K562 (cell line): ENCODE measurements around the genes UBALD2, UBE2O and JMJD6.

GRCh38 chr17:76079960-76081146 lies 1.4 kb downstream of the ZACN start:
- RAMPAGE, long total RNA: no peak
- RRBS: 8% methylated on average over 3 of the region's 28 CpGs
PRO-cap:
- standard: unidirectional peak, minus-strand start at chr17:76080156
- CoPRO, capped RNA only, 2 experiments: no peak in any of the 2 experiments
- CoPRO, capped and uncapped RNA, 2 experiments: peak in 1 of 2 experiments; most common minus-strand start chr17:76080694 (in 1)
- CoPRO, uncapped RNA only, 2 experiments: peak in 2 of 2 experiments; most common minus-strand start chr17:76080133 (in 2)
CAGE:
- cytosol, long polyA plus RNA: no peak
- long polyA plus RNA: no peak
- nucleolus, long total RNA: no peak
- nucleus, long polyA plus RNA: no peak

GRCh38 chr17:76137777-76139071 lies 2.8 kb downstream of the FOXJ1 start:
- RAMPAGE, long total RNA: no peak
- RRBS: 38% methylated on average over 7 of the region's 56 CpGs
PRO-cap:
- standard: no peak
- CoPRO, capped RNA only, 2 experiments: no peak in any of the 2 experiments
- CoPRO, capped and uncapped RNA, 2 experiments: no peak in any of the 2 experiments
- CoPRO, uncapped RNA only, 2 experiments: no peak in any of the 2 experiments
CAGE:
- cytosol, long polyA plus RNA: no peak
- long polyA plus RNA: no peak
- nucleolus, long total RNA: no peak
- nucleus, long polyA plus RNA: no peak

DNA sequence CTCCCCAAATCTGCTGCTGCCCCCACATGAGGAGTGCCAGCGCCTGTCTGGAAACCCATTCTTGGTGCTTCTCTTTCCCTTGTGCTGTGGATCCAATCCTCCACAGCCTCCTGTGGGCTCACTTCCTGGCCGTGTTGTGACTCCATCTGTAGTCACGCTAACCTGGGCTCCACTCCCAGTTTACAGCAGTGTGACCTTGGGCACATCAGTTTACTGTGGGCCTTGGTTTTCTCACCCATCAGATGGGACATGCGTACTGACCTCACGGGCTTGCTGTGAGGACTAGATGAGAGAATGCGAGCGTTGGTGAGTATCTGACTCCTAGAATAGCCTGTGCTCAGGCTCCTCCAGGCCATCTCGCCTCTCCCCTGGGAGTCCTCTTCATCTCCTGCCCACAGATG lies 5.0 kb upstream of the FOXJ1 start:
- RAMPAGE, long total RNA: no peak
- RRBS: no CpG with 5 or more reads among the region's 8 CpGs
PRO-cap:
- standard: no peak
- CoPRO, capped RNA only, 2 experiments: no peak in any of the 2 experiments
- CoPRO, capped and uncapped RNA, 2 experiments: no peak in any of the 2 experiments
- CoPRO, uncapped RNA only, 2 experiments: no peak in any of the 2 experiments
CAGE:
- cytosol, long polyA plus RNA: no peak
- long polyA plus RNA: no peak
- nucleolus, long total RNA: no peak
- nucleus, long polyA plus RNA: no peak

DNA sequence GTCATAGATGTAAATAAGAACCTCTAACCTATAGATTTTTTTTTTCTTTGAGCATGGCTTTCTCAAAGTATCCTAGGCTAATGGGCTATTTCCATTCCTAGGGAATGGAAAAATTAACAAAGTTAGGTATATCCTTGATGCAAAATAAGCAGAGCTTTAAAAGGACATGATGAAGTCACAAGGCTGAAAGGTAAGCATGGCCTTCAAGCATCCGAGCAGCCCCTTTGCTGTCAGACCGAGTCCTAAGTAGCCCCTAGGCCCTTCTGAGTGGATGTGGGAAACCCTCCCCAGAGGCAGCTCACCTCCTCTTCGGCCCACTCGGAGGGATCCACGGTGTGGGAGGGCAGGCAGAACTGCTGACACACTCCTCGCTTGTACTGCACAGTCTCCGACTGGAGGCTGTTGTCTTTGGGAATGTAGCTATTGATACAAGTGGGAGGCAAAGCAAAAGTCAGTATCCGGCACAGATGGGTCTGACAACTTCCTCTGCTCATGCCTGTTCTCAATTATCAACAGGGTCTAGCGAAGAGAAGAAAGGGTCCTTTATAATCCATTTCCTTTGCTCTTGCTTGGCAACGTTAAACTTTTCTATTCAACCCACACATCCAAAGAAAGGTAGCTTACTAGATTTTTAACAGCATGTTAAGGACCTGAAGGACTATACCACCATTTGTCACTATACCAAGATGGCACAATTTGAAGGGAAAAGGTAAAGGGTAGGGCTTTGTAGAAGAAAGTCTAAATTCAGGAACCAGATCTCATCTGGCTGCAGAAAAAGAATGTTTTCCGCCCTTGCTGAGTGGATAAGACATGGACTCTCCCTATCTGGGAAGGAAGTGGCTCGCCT lies 25.9 kb upstream of the FOXJ1 start:
- RAMPAGE, long total RNA: no peak
- RRBS: no CpG with 5 or more reads among the region's 12 CpGs
PRO-cap:
- standard: no peak
- CoPRO, capped RNA only, 2 experiments: no peak in any of the 2 experiments
- CoPRO, capped and uncapped RNA, 2 experiments: no peak in any of the 2 experiments
- CoPRO, uncapped RNA only, 2 experiments: no peak in any of the 2 experiments
CAGE:
- cytosol, long polyA plus RNA: no peak
- long polyA plus RNA: no peak
- nucleolus, long total RNA: no peak
- nucleus, long polyA plus RNA: no peak

DNA sequence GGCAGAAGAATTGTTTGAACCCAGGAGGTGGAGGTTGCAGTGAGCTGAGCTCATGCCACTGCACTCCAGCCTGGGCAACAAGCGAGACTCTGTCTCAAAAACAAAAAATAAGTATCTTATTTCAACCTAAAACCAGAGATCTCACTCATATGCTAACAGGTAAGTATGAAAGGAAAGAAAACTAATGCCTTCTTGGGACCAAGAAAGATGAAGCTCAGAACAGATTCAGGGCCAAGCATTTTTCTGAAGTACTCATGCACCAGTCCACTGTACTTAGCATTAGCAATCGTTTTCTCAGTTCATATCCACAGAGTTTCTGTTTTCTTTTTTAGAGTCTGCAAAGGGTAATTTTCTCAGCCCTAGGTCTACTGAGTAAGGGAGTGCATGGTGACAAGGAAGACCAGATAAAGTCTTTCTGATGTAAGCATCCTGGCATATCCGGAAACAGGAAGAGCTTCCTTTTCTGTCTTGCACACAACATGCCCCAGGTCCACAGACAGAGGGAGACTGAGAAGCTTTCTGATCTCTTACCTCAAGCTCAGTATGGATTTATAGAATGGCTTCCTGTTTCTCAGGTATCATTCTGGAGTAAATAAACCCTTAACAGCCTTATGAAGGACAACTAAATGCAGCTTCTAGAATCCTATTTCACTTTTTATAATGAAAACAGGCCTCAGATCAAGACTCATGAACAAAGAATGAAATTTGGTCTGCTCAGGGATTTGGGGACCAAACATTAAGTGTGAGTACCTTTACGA lies 38.7 kb upstream of the FOXJ1 start:
- RAMPAGE, long total RNA: no peak
- RRBS: no CpG with 5 or more reads among the region's 4 CpGs
PRO-cap:
- standard: no peak
- CoPRO, capped RNA only, 2 experiments: peak in 1 of 2 experiments; most common plus-strand start position 473 of the sequence (in 1); most common minus-strand start position 382 of the sequence (in 1)
- CoPRO, capped and uncapped RNA, 2 experiments: no peak in any of the 2 experiments
- CoPRO, uncapped RNA only, 2 experiments: no peak in any of the 2 experiments
CAGE:
- cytosol, long polyA plus RNA: no peak
- long polyA plus RNA: no peak
- nucleolus, long total RNA: no peak
- nucleus, long polyA plus RNA: no peak

DNA sequence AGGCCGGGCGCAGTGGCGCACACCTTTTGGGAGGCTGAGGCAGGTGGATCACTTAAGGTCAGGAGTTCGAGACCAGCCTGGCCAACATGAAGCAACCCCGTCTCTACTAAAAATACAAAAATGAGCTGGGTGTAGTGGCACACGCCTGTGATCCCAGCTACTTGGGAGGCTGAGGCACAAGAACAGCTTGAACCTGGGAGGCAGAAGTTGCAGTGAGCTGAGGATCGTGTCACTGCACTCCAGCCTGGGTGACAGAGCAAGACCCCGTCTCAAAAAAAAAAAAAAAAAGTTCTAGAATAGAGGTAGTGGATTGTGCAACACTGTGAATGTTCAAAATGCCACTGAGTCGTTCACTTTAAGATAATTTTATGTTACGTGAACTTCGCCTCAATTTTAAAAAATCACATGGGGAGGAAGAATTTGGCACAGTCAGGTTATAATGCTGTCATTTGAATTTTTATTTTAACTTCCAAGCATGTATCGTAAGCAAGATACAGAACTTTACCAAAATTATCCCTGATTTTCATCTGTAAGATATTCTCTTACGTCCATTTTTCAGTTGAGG lies 18.1 kb downstream of the RNF157 start:
- RAMPAGE, long total RNA: no peak
- RRBS: no CpG with 5 or more reads among the region's 13 CpGs
PRO-cap:
- standard: no peak
- CoPRO, capped RNA only, 2 experiments: no peak in any of the 2 experiments
- CoPRO, capped and uncapped RNA, 2 experiments: no peak in any of the 2 experiments
- CoPRO, uncapped RNA only, 2 experiments: no peak in any of the 2 experiments
CAGE:
- cytosol, long polyA plus RNA: no peak
- long polyA plus RNA: no peak
- nucleolus, long total RNA: no peak
- nucleus, long polyA plus RNA: no peak

GRCh38 chr17:76262744-76263623 lies 2.2 kb upstream of the UBALD2 start:
- RAMPAGE, long total RNA: no peak
- RRBS: no CpG with 5 or more reads among the region's 12 CpGs
PRO-cap:
- standard: no peak
- CoPRO, capped RNA only, 2 experiments: no peak in any of the 2 experiments
- CoPRO, capped and uncapped RNA, 2 experiments: no peak in any of the 2 experiments
- CoPRO, uncapped RNA only, 2 experiments: no peak in any of the 2 experiments
CAGE:
- cytosol, long polyA plus RNA: no peak
- long polyA plus RNA: no peak
- nucleolus, long total RNA: no peak
- nucleus, long polyA plus RNA: no peak

DNA sequence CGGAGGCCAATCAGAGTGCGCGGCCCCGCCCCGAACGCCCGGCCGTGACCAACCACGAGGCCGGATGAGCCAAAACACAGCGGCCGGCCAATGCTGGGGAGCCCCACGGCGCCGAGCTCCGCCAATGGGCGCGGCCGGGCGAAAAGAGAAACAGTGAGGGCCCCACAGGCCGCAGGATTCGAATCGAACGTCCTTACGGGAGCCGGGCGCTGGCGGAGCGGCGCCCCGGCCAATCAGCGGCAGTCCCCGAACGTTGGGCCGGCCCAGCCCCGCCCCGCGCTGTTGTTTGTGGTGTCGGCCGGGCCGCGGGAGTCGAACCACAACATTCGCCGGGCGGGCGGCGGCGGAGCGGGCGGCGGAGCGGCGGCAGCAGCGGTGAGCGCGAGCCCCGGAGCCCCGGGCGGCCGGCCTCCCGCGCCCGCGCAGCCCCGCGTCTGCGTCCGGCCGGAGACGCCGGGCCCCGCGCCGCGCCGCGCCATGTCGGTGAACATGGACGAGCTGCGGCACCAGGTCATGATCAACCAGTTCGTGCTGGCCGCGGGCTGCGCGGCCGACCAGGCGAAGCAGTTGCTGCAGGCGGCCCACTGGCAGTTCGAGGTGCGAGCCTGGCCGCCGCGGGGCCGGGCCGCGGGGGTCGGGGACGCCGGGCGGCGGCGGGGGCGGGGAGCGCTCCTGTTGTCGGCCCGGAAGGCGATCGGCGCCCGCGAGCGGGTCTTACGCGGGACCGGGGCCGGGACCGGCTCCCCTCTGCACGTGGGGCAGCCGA lies at the start of gene UBALD2:
UBALD2 (plus strand) TSS at position 320 of the 766 bp plus-strand sequence.
- RAMPAGE, long total RNA: no peak
- RRBS: 2% methylated on average over 71 of the region's 120 CpGs
PRO-cap:
- standard: bidirectional peak, plus-strand start at position 325 of the sequence, minus-strand start outside the sequence; unidirectional peak, plus-strand start at position 524 of the sequence; unidirectional peak, plus-strand start at position 590 of the sequence
- CoPRO, capped RNA only, 2 experiments: peak in 2 of 2 experiments; most common plus-strand start position 177 of the sequence (in 2); most common minus-strand start position 381 of the sequence (in 1)
- CoPRO, capped and uncapped RNA, 2 experiments: peak in 2 of 2 experiments; most common plus-strand start position 325 of the sequence (in 2)
- CoPRO, uncapped RNA only, 2 experiments: peak in 1 of 2 experiments; most common plus-strand start position 524 of the sequence (in 1)
CAGE:
- cytosol, long polyA plus RNA: start-site peak on the plus strand centred at position 320 of the sequence, 13 bp wide, 592 and 135 reads in 2 replicates
- long polyA plus RNA: start-site peak on the plus strand centred at position 319 of the sequence, 26 bp wide, 210 and 463 reads in 2 replicates
- nucleolus, long total RNA: no peak
- nucleus, long polyA plus RNA: start-site peak on the plus strand centred at position 321 of the sequence, 120 bp wide, 158 and 133 reads in 2 replicates

- RAMPAGE, long total RNA: no peak
- RRBS: no CpG with 5 or more reads among the region's 5 CpGs
PRO-cap:
- standard: no peak
- CoPRO, capped RNA only, 2 experiments: no peak in any of the 2 experiments
- CoPRO, capped and uncapped RNA, 2 experiments: no peak in any of the 2 experiments
- CoPRO, uncapped RNA only, 2 experiments: no peak in any of the 2 experiments
CAGE:
- cytosol, long polyA plus RNA: no peak
- long polyA plus RNA: no peak
- nucleolus, long total RNA: no peak
- nucleus, long polyA plus RNA: no peak
Observed at GRCh38 chr17:76361795-76362283, 8.1 kb upstream of the PRPSAP1 start.

GRCh38 chr17:76453074-76453708 lies at the start of gene UBE2O:
TSS of gene UBE2O (minus strand) at chr17:76453152.
- RAMPAGE, long total RNA: no peak
- RRBS: 8% methylated on average over 13 of the region's 48 CpGs
PRO-cap:
- standard: unidirectional peak, minus-strand start at chr17:76453150
- CoPRO, capped RNA only, 2 experiments: peak in 2 of 2 experiments; most common minus-strand start chr17:76453150 (in 2)
- CoPRO, capped and uncapped RNA, 2 experiments: peak in 2 of 2 experiments; most common minus-strand start chr17:76453150 (in 2)
- CoPRO, uncapped RNA only, 2 experiments: peak in 1 of 2 experiments; most common minus-strand start chr17:76453137 (in 1)
CAGE:
- cytosol, long polyA plus RNA: start-site peak on the minus strand at chr17:76453149-76453226, 139 and 60 reads in 2 replicates
- long polyA plus RNA: start-site peak on the minus strand at chr17:76453149-76453218, 46 and 99 reads in 2 replicates
- nucleolus, long total RNA: no peak
- nucleus, long polyA plus RNA: no peak

DNA sequence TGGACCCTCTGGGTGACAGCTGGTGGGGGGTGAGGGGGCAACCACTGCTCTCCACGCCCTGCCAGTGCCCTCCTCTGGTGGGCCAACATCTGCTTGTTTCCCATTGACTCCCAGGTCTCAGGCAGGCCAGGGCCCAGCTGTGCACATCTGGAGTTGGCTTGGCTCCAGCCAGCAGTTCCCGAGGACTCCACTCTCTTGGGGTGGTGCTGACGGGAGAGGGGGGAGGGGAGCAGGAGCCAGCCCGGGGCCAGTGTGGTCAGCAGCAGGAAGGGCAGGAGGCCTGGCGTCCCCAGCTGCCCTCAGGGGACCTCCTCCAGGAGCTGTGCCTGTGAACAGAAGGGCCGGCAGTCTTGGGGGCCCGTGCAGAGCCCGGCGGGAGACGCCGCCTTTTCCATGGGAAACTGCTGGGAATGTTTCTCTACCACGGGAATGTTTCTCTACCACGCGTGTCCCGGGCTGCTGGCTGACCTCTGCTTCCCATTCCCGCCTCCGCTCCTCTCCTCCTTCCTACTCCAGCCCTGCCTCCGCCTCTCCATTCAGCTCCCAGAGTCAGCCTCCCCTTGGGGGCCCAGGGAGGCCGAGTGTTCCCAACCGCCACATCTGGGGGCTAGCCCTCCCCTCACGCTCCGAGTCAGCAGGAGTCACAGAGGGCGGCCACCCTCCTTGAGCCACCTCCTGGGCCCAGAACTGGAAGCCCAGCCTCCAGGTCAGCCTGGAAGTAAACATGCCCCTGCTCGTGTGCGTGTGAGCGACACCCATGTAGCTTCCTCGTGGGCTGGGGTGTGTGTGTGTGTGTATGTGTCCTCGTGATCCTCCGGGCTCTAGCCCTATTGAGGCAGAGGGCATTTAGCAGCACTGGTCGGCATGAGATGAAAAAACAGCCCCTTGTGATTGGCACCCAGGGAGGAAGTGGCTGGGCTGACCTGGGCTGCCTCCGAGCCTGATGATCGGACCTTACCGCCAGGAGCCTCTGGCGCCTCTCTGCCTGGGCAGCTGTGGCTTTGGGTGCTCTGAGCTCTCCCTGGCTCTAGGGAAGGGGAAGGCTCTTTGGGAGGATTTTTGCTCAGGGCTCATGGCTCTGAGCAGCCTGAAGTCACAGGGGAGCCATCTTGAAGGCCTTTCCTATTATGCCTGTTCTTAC lies 7.4 kb downstream of the CYGB start:
- RAMPAGE, long total RNA: no peak
- RRBS: 66% methylated on average over 8 of the region's 34 CpGs
PRO-cap:
- standard: bidirectional peak, plus-strand start at position 250 of the sequence, minus-strand start at position 141 of the sequence
- CoPRO, capped RNA only, 2 experiments: no peak in any of the 2 experiments
- CoPRO, capped and uncapped RNA, 2 experiments: no peak in any of the 2 experiments
- CoPRO, uncapped RNA only, 2 experiments: no peak in any of the 2 experiments
CAGE:
- cytosol, long polyA plus RNA: no peak
- long polyA plus RNA: no peak
- nucleolus, long total RNA: no peak
- nucleus, long polyA plus RNA: no peak

DNA sequence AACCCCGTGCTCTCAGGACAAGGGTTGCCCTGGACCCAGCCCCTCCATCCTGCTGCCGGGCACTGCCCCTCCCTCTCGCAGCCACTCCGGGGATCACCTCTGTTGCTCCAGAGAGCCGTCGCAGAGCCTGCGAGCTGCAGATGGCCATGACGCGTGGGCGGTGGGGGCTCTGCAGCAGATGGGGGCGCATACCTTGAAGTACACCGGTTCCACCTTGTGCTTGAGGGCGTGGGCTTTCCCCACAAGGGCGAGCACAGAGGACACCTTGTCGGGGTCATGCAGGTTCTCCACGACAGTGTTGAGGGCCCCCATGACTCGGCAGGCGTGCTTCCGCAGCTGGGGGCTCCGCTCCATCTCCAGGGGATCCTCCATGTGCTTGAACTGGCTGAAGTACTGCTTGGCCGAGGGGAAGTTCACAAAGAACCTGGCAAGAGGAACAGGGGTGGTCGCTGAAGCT lies 6.2 kb downstream of the CYGB start:
- RAMPAGE, long total RNA: no peak
- RRBS: no CpG with 5 or more reads among the region's 22 CpGs
PRO-cap:
- standard: no peak
- CoPRO, capped RNA only, 2 experiments: no peak in any of the 2 experiments
- CoPRO, capped and uncapped RNA, 2 experiments: no peak in any of the 2 experiments
- CoPRO, uncapped RNA only, 2 experiments: no peak in any of the 2 experiments
CAGE:
- cytosol, long polyA plus RNA: no peak
- long polyA plus RNA: no peak
- nucleolus, long total RNA: no peak
- nucleus, long polyA plus RNA: no peak

DNA sequence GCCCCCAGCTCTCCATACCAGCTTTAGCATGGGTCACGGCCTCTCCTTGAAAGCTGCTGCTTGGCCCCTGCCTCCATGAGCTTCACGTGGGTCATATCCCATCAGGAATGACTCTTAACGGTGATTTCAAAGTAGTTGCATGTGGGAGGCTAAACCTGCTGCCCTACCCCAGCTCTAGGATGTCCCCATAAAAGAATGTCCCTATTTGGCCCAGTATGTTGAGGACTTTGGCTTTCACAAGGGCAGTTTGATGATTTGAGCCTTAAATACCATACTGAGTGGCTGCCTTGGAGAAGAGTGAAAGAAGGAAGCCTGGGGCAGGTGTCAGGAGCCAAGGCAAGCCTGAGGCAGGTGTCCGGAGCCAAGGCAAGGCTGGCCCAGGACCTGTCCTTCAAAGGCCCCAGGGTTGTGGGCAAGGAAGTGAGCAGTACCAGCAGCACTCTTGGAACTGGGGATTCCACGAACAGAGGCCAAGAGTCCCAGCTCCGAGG lies 18.7 kb downstream of the ST6GALNAC2 start:
- RAMPAGE, long total RNA: no peak
- RRBS: no CpG with 5 or more reads among the region's 6 CpGs
PRO-cap:
- standard: unidirectional peak, plus-strand start at position 311 of the sequence
- CoPRO, capped RNA only, 2 experiments: no peak in any of the 2 experiments
- CoPRO, capped and uncapped RNA, 2 experiments: no peak in any of the 2 experiments
- CoPRO, uncapped RNA only, 2 experiments: peak in 1 of 2 experiments; most common plus-strand start position 177 of the sequence (in 1)
CAGE:
- cytosol, long polyA plus RNA: no peak
- long polyA plus RNA: no peak
- nucleolus, long total RNA: no peak
- nucleus, long polyA plus RNA: no peak

- RAMPAGE, long total RNA: no peak
- RRBS: 82% methylated on average over 5 of the region's 35 CpGs
PRO-cap:
- standard: no peak
- CoPRO, capped RNA only, 2 experiments: no peak in any of the 2 experiments
- CoPRO, capped and uncapped RNA, 2 experiments: no peak in any of the 2 experiments
- CoPRO, uncapped RNA only, 2 experiments: no peak in any of the 2 experiments
CAGE:
- cytosol, long polyA plus RNA: no peak
- long polyA plus RNA: no peak
- nucleolus, long total RNA: no peak
- nucleus, long polyA plus RNA: no peak
Observed at GRCh38 chr17:76708787-76709903, 1.6 kb downstream of the MXRA7 start.

DNA sequence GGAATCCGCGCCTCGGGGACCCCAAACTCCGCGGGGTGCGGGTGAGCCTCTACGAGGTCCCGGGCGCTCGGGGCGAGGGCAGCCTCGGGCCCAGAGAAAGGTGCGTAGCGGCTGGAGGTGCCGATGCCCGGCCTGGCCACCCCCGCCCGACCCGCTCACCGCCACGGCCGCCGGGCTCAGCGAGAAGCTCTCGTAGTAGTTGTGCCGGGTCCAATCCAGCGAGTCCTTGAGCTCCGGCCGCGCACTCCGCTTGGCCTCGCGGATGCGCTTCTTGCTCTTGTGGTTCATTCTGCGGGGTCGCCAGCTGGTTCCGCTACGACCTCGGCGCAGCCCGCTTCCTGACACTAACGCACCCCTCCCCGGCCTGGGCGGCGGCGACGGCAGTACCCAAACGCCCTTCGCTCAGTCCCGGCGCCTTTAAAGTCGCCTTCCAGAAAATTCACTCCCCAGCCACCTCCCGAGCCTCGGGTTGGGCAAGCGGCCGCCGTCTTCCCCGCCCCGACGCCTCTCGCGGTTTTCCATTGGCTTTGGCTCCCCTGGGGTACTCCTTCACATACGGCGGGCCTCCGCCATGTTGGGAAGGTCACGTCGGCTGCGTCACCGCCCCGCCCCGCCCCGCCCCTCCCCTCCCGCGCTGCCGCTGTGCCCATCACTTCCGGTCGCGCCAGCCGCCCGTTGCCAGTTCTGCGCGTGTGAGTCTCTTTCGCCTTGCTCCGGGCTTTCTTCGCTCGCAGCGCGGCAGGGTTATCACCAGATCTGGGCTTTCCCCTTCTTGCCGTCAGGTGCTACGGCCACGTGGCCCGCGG lies at the start of gene JMJD6:
JMJD6 (minus strand) TSS at position 419 of the 806 bp plus-strand sequence.
- RAMPAGE, long total RNA: start-site peak on the minus strand centred at position 377 of the sequence, 198 bp wide, 864 and 386 reads in 2 replicates; start-site peak on the plus strand centred at position 661 of the sequence, 36 bp wide, 83 and 28 reads in 2 replicates
- RRBS: 2% methylated on average over 37 of the region's 93 CpGs
PRO-cap:
- standard: bidirectional peak, plus-strand start at position 652 of the sequence, minus-strand start at position 351 of the sequence
- CoPRO, capped RNA only, 2 experiments: peak in 2 of 2 experiments; most common plus-strand start position 652 of the sequence (in 2); most common minus-strand start position 346 of the sequence (in 1)
- CoPRO, capped and uncapped RNA, 2 experiments: peak in 2 of 2 experiments; most common plus-strand start position 652 of the sequence (in 2); most common minus-strand start position 419 of the sequence (in 2)
- CoPRO, uncapped RNA only, 2 experiments: peak in 1 of 2 experiments; most common plus-strand start position 433 of the sequence (in 1); most common minus-strand start position 314 of the sequence (in 1)
CAGE:
- cytosol, long polyA plus RNA: start-site peak on the minus strand centred at position 345 of the sequence, 108 bp wide, 331 and 318 reads in 2 replicates
- long polyA plus RNA: start-site peak on the minus strand centred at position 322 of the sequence, 89 bp wide, 264 and 485 reads in 2 replicates
- nucleolus, long total RNA: no peak
- nucleus, long polyA plus RNA: start-site peak on the minus strand centred at position 361 of the sequence, 168 bp wide, 351 and 479 reads in 2 replicates

GRCh38 chr17:76733786-76734336 lies 3.3 kb downstream of the SRSF2 start:
- RAMPAGE, long total RNA: no peak
- RRBS: no CpG with 5 or more reads among the region's 2 CpGs
PRO-cap:
- standard: no peak
- CoPRO, capped RNA only, 2 experiments: no peak in any of the 2 experiments
- CoPRO, capped and uncapped RNA, 2 experiments: no peak in any of the 2 experiments
- CoPRO, uncapped RNA only, 2 experiments: peak in 2 of 2 experiments; most common plus-strand start chr17:76733962 (in 1); most common minus-strand start chr17:76733839 (in 1)
CAGE:
- cytosol, long polyA plus RNA: no peak
- long polyA plus RNA: no peak
- nucleolus, long total RNA: no peak
- nucleus, long polyA plus RNA: no peak